Iris pigment epithelial cell (primary cell): ENCODE measurements around a stretch of chr18.

DNA sequence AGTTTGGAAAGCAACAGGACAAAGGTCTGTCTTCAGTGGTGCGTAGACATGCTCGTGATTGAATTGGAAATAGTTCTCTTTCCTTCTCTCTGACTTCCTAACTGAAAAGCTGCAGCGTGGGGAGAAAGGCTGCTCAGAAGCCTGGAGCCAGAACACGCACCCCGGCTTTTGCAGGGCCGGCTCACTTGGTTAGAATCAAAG is 127.7 kb upstream of the ZNF516 start:
- RRBS = no CpG with 5 or more reads among the region's 6 CpGs

GRCh38 chr18:76679810-76680647 is 142.3 kb upstream of the ZNF236 start:
- RRBS = no CpG with 5 or more reads among the region's 12 CpGs

- RRBS = 95% methylated on average over 2 of the region's 5 CpGs
These were observed 2.2 kb upstream of the ZNF236 start for GRCh38 chr18:76820155-76820470.

DNA sequence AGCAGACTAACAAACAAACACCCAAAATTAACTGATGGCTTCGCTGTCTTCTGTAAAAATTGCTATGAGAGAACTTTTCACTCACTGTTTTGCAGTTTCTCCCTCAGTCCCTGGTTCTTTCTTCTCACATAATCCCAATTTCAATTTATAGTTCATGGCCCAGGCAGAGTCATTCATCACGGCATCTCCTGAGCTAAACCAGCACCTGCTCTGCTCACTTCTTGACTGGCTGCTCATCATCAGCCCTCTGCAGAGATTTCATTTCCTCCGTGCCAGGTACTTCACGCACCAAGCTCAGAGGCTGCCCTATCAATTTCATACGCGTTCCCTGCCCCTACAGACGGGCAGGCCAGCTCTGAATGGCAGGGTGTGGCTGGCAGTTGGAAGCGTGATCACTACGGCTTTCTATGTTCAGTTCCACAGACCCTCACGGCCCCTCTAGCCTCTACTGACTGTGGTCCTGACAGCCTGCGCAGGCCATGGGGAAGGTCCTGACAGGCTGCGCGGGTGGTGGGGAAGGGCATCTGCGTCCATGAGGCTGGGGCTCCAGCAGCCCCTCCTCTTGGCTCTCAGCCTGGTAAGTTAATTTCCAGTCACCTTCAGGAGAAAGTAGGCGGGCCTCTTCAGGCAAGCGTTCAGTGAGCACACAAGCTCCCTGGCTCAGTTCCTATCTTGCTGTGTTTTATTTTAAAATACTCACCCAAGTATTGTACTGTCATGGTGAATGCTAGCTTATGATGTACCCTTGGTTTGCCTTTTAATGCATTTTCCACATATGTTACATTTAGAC is 154.7 kb downstream of the ZNF236 start:
- RRBS = no CpG with 5 or more reads among the region's 16 CpGs

GRCh38 chr18:76987767-76988811 is 144.5 kb downstream of the MBP start:
- RRBS = no CpG with 5 or more reads among the region's 28 CpGs

DNA sequence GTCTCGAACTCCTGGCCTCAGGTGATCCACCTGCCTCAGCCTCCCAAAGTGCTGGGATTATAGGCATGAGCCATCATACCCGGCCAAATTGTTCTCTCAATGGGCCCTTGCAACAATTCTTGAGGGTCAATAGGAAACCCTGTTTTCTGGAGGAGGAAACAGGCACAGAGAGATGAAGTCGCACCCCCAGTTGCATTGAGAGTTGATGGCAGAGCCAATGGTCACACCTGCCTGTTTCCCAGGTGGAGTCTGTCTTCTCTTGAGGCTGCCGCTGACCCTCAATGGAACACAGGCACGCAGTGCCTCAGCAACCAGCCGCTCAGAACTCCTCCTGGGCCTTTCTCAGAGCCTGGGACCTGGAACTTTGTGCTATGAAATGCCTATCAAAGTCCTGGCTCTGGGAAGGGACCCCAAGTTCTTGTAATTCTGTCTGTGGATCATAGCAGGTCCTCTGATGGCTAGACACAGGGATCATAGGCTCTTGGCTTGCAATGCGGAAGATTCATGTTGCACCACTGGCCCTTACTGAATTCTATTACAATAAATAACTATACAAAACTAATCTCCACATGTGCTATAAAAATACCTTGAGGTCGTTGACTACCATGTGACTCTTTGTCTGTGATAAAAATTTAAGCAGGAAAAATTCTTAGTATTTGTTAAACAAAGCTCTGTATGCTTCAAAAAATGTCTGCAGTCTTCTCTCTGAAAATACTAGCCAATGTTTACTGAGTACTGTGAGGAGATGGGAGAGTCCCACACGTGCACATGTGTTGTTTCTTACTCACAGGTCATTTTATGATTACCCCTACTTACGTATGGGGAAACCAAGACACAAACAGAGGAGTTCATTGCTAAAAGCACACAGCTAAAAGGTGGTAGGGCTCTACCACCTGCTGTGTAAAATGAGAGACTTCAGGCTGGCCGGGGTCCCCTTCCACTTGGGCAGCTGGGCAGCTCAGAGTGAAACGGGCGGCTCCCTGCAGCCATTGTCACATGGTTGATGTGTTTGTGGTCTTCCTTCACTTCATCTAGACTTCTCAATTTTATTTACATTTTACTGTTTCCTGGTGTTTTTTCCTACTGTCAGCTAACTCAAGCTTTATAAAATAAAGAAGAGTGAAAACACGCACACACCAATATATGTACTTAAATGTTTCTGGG is 71.5 kb downstream of the MBP start:
- RRBS = no CpG with 5 or more reads among the region's 14 CpGs

- RRBS = no CpG with 5 or more reads among the region's 7 CpGs
These were observed 384.8 kb downstream of the GALR1 start for GRCh38 chr18:77634480-77634873.

DNA sequence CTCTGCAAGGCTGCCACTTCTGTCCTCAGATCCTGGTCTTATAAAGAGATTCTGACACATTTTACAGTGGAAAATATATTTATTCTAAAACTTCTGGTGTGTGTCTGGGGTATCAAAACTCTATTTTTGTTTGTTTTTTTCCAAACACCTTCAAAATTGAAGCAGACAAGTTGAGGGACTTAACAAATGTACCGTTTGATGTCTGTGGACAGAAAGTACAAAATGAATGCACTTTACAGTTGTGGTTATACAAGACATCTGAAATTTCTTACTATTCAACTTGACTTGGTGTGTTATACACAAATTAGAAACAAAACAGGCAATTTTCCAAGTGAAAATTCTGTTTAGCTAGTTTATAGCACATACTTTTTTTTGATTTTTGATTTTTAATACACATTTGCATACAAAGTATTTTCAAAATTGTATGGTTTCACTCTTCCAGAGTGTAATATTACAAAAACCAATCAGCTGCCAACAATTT is 823.1 kb upstream of the SALL3 start:
- RRBS = no CpG with 5 or more reads among the region's 1 CpG

DNA sequence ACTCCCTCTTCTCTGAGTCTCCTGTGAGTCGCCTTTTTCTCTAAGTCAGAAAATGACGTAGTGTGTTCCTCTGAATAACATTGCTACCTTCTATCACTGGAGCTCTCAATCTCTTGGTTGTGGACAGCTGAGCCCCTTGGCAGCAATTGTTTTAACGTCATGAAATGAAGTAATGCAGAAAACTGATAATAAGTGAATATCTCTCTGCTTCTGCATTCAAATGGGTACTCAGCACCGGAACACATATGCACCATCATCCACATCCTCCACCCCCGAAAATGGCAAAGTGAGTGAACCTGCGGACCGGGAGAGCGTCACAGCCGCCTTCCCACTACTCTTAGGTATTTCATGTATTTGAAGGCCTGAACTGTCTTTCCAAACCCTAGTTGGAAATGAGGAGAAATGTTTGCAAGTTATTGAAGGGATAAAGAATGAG is 433.2 kb upstream of the SALL3 start:
- RRBS = 86% methylated on average over 4 of the region's 9 CpGs

GRCh38 chr18:79178405-79178819 is 109.2 kb downstream of the ATP9B start:
- RRBS = no CpG with 5 or more reads among the region's 3 CpGs

GRCh38 chr18:79382856-79383059 is 13.0 kb upstream of the NFATC1 start:
- RRBS = no CpG with 5 or more reads among the region's 8 CpGs

- RRBS = 3% methylated on average over 23 of the region's 62 CpGs
These were observed 729 bp upstream of the NFATC1 start for GRCh38 chr18:79394818-79395584.

DNA sequence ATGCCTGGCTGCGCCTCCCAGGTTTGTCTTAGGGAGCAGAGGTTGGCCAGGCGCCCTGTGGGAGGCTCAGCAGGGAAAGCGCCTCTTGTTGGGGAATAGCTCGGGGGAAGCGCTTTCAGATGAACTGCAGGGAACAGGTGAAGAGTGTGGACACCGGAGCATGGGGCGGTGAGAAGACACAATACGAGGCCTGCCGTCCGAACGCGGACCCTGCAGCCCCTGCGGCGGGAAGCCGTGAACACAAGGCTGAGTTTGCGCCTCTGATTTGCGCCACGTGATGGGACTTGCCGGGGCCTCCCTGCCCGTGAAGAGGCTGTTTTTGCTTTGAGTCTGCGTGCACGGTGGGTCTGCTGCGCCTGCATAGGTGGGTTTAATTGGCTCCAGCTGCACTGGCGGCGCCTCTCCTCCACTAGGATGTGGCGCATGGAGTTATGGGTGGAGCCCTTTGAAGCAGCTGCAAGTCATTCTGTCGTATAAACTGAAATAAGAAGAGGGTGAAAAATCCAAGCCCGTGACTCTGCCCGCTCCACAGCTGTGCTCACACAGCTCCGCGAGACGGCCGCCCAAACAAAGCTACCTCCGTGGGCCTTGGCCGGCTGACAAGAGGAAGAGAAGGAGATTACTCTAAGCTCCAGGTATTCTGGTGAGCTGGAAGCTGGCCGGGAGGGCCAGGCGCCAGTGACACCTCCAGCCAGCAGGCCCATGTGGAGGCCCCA is 103.5 kb upstream of the CTDP1 start:
- RRBS = 37% methylated on average over 6 of the region's 37 CpGs

DNA sequence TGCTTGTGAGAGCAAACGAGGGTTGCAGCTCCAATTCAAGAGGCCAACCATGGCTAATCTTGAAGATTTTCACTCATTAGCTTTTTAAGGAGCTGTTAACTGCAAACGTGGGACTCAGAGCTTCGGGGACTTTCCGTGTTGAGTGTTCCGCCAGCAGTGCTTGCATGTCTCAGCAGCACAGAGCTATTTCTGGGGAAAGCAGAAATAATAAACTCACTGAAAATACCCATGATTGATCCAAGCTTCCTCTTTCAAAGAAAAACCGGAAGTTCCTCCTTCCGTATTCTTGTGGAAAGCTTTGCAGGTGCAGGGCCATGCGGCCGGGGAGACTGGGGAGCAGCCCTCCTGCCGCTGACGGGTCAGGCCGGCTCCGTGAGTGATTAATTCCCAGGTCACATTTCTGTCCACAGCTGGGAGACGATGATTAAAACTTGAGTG is 54.4 kb upstream of the CTDP1 start:
- RRBS = 6% methylated on average over 7 of the region's 14 CpGs

DNA sequence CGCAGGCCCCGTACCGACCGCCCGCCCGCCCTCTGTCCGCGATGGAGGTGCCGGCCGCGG is 134 bp downstream of the CTDP1 start:
- RRBS = under 1% methylated on average over 3 of the region's 11 CpGs

DNA sequence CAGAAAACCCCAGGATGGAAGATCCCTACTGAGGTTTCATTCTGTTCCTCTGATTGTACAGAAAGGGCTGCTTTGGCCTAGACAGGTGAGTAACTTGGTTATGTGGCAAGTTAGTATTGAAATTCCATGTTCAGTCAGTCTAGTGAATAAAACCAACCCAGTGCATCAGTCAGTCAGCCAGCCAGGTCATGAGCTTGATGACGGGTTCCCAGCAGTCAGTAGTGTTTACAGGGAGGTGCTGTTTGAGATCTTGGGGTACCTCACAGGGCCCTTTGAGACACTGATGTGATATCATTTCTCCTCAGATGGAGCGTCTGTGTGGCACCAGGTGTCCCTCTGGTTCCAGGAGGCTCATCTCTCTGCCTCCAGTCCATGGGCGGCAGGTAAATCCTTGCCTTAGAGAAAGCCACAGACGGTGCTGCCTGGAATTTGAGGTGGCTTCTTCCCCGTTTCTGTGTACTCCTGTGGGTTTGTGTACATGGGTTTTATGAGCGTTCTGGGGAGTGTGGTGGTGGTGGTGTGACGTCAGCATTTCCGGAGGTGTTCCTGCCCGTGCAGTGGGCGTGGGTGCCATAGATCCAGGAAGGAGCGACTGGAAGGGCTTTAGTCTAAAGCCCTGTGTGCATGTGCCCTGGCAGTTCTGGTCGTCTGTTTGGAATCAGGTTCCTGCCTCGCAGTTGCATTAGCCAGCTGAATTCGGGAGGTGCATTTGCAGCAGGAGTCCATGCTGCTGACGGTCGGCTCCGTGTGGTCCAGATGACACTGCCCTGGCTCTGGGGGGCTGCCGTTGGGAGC is 2.0 kb downstream of the CTDP1 start:
- RRBS = no CpG with 5 or more reads among the region's 18 CpGs

DNA sequence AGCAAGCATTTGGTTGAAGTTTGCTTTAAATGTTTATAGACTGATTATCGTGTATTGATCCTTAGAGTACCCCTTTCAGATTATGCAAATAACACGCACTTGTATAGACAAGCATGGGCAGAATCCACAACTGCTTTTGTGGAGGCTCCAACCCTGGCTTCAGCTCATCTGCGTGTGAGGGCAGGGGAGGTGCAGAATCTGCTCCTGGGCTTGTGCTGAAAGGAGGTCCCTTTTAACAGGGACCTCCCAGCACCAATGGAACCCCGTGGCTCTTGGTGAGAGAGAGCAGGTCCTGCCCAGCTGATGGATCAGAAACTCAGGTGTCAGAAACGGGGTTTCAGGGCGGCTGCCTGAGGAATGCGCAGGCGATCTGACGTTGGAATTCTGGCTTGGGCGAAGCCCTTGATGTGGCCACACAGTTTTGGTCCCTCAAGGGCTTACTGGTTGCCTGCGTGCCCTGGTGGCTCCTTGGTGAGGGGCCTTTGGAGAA is 3.7 kb downstream of the CTDP1 start:
- RRBS = no CpG with 5 or more reads among the region's 11 CpGs

GRCh38 chr18:79735888-79736639 is 56.5 kb downstream of the CTDP1 start:
- RRBS = 96% methylated on average over 13 of the region's 33 CpGs

- RRBS = no CpG with 5 or more reads among the region's 11 CpGs
These were observed 58.7 kb downstream of the CTDP1 start for GRCh38 chr18:79738315-79738766.

DNA sequence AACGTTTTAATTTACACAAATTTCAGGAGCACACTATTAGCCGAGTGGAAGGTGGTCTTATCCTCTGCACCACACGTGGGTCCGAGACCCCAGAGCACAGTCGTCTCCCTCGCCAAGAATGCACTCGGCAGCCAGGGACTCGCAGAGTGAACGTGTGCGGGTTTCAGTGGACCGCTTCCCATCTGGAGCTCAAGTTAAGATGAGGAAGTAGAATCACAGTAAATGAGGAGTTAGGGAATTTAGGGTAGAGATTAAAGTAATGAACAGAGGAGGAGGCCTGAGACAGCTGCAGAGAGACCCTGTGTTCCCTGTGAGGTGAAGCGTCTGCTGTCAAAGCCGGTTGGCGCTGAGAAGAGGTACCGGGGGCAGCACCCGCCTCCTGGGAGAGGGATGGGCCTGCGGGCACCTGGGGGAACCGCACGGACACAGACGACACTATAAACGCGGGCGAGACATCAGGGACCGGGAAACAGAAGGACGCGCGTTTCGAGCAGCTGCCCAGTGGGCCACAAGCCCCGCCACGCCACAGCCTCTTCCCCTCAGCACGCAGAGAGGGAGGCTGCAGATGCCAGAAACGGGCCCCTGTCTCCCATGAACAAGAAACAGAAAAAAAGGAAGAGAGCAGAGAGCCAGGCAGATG is 5.5 kb upstream of the KCNG2 start:
- RRBS = 92% methylated on average over 2 of the region's 32 CpGs